Lower leg skin (tissue), 2 donors: ENCODE measurements around the gene COMMD9.

GRCh38 chr11:35289138-35289460 lies 130.3 kb downstream of the SLC1A2 start:
- PRO-cap, result unidirectional peak, plus-strand start at chr11:35289350
- RAMPAGE, long total RNA, 2 experiments, result no peak in any of the 2 experiments

- PRO-cap, result no peak
- RAMPAGE, long total RNA, 2 experiments, result no peak in any of the 2 experiments
These were observed 74.1 kb downstream of the SLC1A2 start for GRCh38 chr11:35345158-35345815.

GRCh38 chr11:35618685-35619508 lies 637 bp downstream of the FJX1 start:
- PRO-cap, result bidirectional peak, plus-strand start at chr11:35618892, minus-strand start at chr11:35618839; bidirectional peak, plus-strand start at chr11:35619253, minus-strand start at chr11:35618925
- RAMPAGE, long total RNA, 2 experiments, result no peak in any of the 2 experiments

- PRO-cap, result no peak
- RAMPAGE, long total RNA, 2 experiments, result no peak in any of the 2 experiments
These were observed 129.6 kb downstream of the LDLRAD3 start for GRCh38 chr11:36073294-36073969.

- PRO-cap, result bidirectional peak, plus-strand start at chr11:36149968, minus-strand start at chr11:36149775
- RAMPAGE, long total RNA, 2 experiments, result no peak in any of the 2 experiments
These were observed 139.6 kb downstream of the COMMD9 start for GRCh38 chr11:36149510-36150146.

- PRO-cap, result bidirectional peak, plus-strand start at chr11:36289505, minus-strand start at chr11:36289424
- RAMPAGE, long total RNA, 2 experiments, result start-site peak on the minus strand in 2 of 2 experiments, at chr11:36289418-36289435 at its widest, 245 to 271 reads per replicate
These were observed at the start of gene COMMD9 for GRCh38 chr11:36289225-36289715. COMMD9 (minus strand) TSS chr11:36289424.

GRCh38 chr11:36511893-36512624 lies 2.0 kb upstream of the TRAF6 start:
- PRO-cap, result no peak
- RAMPAGE, long total RNA, 2 experiments, result no peak in any of the 2 experiments

DNA sequence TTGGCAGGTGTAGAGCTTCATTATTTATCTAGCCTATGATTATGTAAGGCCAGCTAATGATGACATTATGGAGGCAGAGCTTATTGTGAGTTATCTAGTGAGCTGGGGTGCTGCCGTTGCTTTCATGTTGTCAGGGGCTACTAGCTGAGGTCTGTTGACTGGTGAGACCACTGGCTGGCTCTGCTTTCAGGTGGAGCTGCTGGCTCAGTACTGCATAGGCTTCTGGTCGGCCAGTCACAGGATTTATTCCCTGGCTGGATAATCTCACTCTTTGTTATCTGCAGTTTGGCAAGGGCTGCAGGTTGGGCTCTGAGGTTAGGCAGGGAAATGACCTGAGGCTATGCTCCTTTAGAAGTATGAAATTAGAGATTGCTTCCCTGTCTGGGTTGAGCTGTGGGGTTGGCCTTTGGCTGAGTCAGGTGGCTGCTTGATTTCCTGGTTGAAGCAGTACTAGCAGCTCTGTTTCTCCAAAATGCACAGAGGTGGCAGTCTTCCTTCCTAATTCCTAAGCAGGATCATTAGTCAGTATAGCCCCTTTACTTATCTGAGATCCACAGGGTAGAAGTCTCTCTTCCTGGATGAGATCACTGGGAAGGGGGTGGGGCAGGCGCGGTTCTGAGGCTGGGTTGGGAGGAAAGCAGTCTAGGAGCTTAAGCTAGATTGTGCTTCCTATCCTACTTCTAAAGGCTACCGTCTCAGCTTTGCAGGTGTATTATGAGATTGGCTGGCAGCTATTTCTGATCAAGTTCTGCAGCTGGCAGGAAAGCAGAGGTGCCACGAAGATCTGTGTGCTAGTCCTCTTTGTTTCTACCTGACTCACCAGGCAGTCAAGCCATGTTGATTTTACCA lies 1917.6 kb downstream of the LRRC4C start:
- PRO-cap, result no peak
- RAMPAGE, long total RNA, 2 experiments, result no peak in any of the 2 experiments

DNA sequence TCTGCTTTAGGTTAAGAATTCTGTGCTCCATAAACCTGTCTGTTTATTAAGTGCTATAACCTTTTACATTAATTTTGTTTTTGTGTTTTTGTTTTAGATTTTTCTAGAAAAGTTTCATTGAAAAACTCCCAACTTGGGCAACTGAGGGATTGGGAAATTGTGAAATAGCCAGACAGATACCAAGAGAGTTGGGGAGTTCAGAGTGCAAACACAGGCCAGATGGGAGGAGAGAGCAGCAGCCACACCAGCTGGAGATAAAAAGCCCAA lies 1642.3 kb downstream of the LRRC4C start:
- PRO-cap, result no peak
- RAMPAGE, long total RNA, 2 experiments, result no peak in any of the 2 experiments

GRCh38 chr11:40328978-40329613 lies 1130.4 kb downstream of the LRRC4C start:
- PRO-cap, result no peak
- RAMPAGE, long total RNA, 2 experiments, result no peak in any of the 2 experiments

DNA sequence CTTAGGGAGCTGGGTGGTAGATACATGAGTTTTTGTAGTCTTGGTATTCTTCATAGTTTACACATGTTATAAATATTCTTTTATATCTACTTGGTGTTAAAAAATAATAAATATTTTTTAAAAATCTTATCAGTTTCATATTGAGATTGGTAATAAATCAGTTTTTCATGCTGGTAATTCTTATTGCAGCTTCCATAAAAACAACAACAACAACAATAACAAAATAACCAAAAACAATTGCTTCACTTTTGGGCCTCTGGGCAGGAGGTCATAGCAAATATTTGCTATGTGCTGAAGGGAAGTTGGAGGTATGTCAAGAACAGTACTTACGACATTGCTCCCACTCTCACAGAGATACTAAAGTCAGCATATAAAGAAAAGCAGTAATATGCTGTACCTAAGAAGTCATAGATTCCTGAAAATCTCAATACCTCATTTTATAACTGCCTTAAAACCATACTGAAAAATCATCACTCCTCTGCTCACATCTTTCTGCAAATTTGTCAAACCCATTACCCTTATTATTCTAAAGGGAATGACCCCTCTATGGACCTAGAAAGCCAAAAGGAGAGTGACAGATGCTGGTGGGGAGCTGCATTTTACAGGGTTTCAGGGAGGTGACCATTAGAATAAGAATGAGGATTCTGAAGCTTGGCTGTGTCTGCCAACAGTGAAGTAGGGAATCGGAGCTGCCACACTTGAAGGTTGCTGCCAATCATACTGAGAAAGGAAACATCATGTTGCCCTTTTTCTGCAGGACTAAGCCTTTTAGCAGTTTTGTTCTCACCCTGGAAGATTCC lies 743.0 kb downstream of the LRRC4C start:
- PRO-cap, result no peak
- RAMPAGE, long total RNA, 2 experiments, result no peak in any of the 2 experiments

- PRO-cap, result no peak
- RAMPAGE, long total RNA, 2 experiments, result no peak in any of the 2 experiments
These were observed 276.8 kb upstream of the API5 start for GRCh38 chr11:43034844-43035555.

DNA sequence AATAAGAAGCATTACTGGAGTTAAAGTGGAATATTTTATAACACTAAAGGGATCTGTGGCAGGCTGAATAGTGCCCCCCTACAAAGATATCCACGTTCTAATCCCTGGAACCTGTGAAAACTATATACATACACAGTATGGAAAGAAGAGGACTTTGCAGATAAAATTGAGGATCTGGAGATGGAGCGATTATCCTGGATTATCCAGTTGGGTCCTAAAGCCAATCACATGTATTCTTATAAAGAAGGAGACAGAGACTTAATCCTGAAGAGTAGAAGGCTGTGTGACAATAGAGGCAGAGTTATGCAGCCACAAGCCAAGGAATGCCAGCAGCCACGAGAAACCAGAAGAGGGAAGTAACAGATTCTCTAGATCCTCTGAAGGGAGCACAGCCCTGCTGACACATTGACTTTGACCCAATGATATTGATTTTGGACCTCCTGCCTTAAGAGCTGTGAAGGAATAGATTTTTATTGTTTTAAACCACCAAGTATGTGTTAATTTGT lies 103.5 kb downstream of the TTC17 start:
- PRO-cap, result no peak
- RAMPAGE, long total RNA, 2 experiments, result no peak in any of the 2 experiments

GRCh38 chr11:43556484-43557199 lies 123.9 kb upstream of the HSD17B12 start:
- PRO-cap, result no peak
- RAMPAGE, long total RNA, 2 experiments, result no peak in any of the 2 experiments

GRCh38 chr11:43692662-43693408 lies 12.3 kb downstream of the HSD17B12 start:
- PRO-cap, result no peak
- RAMPAGE, long total RNA, 2 experiments, result no peak in any of the 2 experiments

- PRO-cap, result no peak
- RAMPAGE, long total RNA, 2 experiments, result no peak in any of the 2 experiments
These were observed 72.6 kb upstream of the ALKBH3 start for GRCh38 chr11:43808088-43808373.

GRCh38 chr11:43834992-43835564 lies 45.6 kb upstream of the ALKBH3 start:
- PRO-cap, result no peak
- RAMPAGE, long total RNA, 2 experiments, result no peak in any of the 2 experiments

- PRO-cap, result no peak
- RAMPAGE, long total RNA, 2 experiments, result no peak in any of the 2 experiments
These were observed 11.3 kb downstream of the ALKBH3 start for GRCh38 chr11:43892011-43892300.

DNA sequence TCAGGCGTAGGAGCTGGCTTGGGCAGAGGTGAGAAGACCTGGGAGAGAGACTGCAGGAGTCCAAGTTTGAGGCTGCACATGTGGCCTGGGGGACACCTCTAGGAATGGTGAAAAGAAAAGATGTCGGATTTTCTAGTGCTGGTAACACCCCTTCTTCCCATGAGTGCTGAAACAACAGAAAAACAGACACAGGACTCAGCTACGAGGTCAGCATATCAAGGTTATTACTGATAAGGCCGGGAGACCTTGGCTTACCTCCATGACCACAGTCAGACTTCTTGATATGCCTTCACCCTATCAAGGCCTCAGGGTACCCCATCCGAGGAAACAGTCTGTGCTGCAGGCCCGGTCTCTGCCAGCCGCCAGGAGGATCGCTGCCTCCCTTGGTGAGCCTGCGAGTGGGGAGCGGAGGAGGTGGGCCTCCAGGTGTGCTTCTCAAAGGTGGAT lies 14.2 kb upstream of the C11orf96 start:
- PRO-cap, result no peak
- RAMPAGE, long total RNA, 2 experiments, result no peak in any of the 2 experiments

GRCh38 chr11:43944799-43945837 lies 2.7 kb downstream of the C11orf96 start:
- PRO-cap, result unidirectional peak, minus-strand start at chr11:43945295
- RAMPAGE, long total RNA, 2 experiments, result no peak in any of the 2 experiments